Peritoneum (tissue), 1 donor: ENCODE results near the genes LY9, KLHDC9, ADAMTS4, TOMM40L and NR1I3.

- PRO-cap: no peak
These were observed 1.2 kb downstream of the SLAMF7 start for GRCh38 chr1:160740139-160740800.

DNA sequence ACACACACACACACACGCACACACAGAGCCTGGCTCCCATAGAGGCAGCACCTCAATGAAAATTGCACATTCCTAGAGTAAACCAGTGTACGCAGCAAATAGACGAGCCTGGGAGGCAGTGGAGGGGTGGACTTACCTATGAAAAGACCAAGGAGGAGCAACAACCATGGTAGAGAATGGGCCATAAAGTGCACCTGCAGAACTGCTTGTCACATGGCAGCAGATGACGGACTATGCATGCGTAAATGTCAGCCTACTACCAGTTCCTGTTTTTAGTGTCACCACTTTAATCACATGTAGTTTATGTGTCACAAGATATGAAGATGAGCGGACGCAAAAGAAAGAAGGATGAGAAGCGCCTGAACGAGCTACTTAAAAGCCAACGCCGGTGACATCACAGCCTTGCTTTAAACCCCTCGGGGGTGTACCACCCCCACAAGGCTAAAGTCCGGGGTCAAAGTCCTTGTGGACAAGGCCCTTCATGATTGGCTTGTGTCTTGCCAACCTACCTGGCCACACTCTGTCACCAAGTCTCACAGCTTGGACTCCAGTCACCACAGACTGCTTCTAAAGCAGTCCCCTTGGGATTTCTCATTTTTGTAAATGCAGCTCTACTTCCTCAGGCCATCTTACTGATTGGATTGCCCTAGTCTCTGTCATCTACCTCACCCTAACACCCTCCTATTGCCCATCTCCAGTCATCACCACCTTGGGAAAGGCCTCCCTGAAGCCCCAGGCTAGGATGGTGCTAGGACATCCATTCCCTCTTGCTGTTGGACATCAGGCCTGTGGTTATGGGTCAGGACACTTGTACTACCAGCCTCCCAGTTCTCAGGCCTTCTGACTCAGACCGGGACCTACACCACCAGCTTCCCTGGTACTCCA, 6.1 kb upstream of the LY9 start:
- PRO-cap: no peak

DNA sequence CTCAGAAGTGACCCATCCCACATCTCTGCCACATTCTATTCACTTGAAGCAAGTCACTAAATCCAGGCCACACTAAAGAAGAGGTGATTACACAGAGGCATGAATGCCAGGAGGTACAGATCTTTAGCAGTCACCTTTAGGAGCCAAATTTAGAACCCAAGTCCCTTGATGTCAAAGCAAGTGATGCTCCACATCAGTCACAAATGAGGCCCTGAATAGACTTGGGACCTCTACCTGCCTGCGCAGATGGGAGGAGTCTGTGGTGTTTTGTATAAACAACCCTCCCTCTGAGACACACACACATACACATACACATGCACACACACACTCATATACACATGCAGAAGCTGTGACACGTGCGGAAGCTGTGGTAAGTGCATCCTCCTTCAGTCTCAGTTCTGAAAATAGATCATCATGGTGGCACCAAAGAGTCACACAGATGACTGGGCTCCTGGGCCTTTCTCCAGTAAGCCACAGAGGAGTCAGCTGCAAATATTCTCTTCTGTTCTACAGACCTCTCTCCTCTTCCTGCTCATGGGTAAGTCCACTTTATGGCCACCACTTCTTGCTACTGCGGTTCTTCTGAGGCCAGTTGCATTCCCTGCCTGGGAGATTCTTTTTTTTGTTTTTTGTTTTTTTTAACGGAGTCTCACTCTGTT, at the start of gene LY9:
Gene LY9, plus strand, starts transcription at position 401 of the 659 bp plus-strand sequence.
- PRO-cap: no peak

DNA sequence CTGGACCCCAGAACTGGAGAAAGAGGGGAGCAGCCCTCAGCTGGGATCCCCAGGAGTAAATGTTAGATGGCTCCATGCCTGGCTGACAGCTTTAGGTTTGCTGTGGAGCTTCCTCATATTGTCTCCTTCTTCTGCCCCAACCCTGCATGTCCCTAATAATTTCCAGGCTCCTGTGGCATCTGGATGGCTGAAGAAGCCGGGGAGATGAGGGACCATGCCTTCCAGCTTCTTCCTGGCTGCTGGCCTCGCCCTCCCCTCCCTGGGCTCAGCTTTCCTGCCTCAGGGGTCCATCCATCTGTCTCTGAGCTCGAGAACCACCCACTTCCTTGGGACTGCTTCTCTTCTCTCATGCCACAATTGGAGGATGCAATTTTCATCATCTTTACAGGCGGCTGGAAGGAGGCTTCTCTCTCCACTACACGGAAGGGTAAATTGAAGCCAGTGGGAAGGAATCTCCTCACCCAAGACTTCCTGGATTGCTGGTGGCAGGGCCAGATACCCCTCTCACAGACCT, 705 bp downstream of the CD244 start:
- PRO-cap: no peak

GRCh38 chr1:161048451-161049545, 3.0 kb upstream of the USF1 start:
- PRO-cap: no peak

GRCh38 chr1:161086030-161086923, 3.1 kb downstream of the NECTIN4 start:
- PRO-cap: no peak

- PRO-cap: no peak
These were observed at the start of gene KLHDC9 for GRCh38 chr1:161098086-161098858. Gene KLHDC9 (plus strand): TSS chr1:161098361.

- PRO-cap: no peak
These were observed 741 bp upstream of the PPOX start for GRCh38 chr1:161165590-161165779.

DNA sequence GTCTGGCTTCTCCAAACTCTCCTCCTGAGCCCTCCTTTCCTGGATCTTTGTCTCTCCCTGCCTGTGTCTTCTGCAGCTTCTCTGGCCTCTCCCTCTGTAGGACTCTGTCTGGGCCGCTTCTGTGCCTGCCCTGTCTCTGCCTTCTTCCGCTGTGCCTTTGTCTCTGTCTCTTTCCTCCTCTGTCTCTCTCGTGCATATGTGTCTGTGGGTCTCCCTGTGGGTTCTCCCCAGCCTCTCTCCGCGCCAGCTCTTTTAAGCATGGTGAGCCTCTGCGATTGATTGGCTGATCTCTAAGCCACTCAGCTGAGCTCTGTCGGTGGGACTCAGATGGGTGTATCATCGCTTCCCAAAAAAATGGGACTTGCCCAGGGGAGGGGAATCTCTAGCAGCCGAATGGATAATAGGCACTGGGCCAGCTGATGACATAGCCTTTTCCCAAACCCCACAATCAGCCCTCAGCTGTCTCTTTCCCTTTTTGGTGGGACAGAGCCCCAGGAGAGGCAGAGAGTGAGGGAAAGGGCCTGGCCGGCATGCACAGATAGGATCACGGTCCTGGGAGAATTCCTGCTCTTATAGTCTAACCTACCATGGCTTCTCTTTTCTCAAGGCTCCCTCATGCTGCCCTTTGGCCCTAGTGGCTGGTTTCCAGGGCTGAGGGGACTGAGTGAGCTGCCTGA, at the start of gene ADAMTS4:
Gene ADAMTS4, minus strand, starts transcription at position 228 of the 677 bp plus-strand sequence.
- PRO-cap: bidirectional peak, plus-strand start at position 503 of the sequence, minus-strand start at position 226 of the sequence

GRCh38 chr1:161201037-161201200, 1.2 kb upstream of the NDUFS2 start:
- PRO-cap: no peak

DNA sequence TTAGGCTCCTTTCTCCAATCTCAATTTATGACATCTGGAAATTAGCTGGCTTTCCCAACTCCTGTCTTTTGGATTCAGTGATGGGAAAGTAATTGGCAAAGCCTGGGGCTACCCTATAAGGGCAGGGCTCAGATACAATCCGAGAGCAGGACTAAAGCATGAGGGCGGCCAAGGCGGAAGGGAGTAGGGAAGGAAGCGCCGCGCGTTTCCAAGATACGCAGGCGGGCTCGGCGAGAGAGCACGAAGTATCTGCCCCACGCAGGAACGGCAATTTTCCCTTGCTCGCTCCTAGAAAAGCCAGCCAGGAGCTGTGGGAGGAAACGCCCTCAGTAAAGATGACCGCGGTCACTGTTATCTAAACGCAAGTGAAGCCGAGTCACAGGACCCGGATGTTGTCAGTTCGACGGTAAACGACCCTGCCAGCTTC, 299 bp upstream of the NDUFS2 start:
- PRO-cap: no peak

GRCh38 chr1:161225828-161226826, at the start of gene TOMM40L:
Gene TOMM40L (plus strand): TSS chr1:161226060.
- PRO-cap: no peak

- PRO-cap: no peak
These were observed at the start of gene NR1I3 for GRCh38 chr1:161237963-161238462. Gene NR1I3 (minus strand): TSS chr1:161238203.

GRCh38 chr1:161307309-161307924, 2.4 kb downstream of the MPZ start:
- PRO-cap: no peak

DNA sequence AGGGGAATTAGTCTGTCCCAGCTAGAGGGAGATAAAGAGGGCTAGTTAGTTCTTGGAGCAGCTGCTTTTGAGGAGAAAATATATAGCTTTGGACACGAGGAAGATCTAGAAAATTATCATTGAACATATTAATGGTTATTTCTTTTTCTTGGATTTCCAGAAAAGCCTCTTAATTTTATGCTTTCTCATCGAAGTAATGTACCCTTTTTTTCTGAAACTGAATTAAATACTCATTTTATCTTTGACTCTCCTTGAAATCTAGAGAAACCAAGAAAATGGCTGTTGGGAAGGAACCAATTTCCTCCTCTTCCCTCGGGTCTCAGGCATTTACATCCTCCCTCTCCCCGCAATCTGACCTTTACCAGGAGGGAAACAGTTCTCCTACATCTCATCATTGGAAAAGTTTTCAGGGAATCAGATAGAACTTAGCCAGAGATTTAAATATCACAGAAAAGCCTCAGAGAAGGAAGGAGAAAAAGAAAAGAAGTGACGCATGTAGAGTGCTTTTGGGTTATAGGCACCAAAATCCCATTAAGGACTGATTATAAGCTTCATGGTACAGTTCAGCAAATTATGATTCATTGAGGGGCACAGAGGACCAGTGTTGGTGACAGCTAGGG, 4.6 kb downstream of the CFAP126 start:
- PRO-cap: no peak

GRCh38 chr1:161400253-161400557, 32.5 kb upstream of the CFAP126 start:
- PRO-cap: no peak

DNA sequence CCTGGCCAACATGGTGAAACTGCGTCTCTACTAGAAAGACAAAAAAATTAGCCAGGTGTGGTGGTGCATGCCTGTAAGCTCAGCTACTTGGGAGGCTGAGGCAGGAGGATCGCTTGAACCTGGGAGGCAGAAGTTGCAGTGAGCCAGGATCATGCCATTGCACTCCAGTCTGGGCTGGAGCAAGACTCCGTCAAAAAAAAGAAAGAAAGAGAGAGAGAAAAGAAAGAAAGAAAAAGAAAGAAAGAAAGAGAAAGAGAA, 62.9 kb upstream of the CFAP126 start:
- PRO-cap: no peak

DNA sequence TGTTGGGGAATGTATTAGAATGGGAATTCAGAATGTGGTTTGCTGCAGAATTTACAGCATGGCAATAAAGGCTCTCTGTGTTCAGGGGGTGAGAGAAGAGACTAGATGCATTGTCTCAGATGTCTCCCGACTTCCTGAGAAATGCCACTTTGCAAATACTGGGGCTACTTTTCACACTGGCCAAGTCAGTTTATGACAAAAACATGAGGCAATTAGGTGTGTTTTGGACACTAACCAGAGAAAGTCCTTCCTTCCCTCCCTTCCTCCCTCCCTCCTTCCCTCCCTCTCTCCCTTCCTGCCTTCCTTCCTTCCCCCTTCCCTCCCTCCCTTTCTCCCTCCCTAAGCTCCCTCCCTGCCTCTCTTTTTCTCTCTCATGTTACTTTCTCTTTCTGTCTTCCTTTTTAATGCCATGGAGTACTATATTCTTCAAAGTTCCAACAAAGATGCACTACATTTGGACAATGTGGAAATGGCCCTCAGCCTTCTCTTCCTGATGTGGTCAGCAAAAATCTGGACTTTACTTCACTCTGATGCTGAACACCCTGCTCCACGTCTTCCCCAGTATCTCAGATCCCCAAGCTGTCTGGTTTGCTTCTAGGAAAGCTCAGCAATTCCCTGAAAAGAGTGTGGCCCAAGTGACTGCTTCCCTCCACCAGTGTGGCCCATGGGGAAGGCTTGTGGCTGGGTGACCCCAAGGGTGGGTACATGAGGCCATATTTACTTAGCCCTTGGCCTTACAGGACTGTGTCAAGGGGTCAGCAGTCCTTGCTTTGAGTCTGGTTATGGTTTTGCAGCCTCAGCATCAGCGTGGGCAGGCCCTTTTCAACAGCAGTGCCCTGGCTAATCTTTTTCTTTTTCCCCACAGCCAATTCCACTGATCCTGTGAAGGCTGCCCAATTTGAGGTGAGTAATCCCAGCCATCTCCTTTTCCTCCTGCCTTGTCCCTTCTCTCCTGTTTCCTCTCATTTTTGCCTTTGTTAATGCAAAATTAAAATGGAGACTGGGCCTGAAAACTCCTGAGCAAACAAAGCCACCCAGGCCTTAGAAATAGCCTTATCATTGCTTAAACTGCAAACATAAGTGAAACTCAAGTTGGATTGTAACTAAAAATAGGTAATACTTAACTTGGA, 8.1 kb downstream of the FCGR2A start:
- PRO-cap: no peak

- PRO-cap: no peak
These were observed 795 bp upstream of the FCGR3A start for GRCh38 chr1:161550384-161550842.

DNA sequence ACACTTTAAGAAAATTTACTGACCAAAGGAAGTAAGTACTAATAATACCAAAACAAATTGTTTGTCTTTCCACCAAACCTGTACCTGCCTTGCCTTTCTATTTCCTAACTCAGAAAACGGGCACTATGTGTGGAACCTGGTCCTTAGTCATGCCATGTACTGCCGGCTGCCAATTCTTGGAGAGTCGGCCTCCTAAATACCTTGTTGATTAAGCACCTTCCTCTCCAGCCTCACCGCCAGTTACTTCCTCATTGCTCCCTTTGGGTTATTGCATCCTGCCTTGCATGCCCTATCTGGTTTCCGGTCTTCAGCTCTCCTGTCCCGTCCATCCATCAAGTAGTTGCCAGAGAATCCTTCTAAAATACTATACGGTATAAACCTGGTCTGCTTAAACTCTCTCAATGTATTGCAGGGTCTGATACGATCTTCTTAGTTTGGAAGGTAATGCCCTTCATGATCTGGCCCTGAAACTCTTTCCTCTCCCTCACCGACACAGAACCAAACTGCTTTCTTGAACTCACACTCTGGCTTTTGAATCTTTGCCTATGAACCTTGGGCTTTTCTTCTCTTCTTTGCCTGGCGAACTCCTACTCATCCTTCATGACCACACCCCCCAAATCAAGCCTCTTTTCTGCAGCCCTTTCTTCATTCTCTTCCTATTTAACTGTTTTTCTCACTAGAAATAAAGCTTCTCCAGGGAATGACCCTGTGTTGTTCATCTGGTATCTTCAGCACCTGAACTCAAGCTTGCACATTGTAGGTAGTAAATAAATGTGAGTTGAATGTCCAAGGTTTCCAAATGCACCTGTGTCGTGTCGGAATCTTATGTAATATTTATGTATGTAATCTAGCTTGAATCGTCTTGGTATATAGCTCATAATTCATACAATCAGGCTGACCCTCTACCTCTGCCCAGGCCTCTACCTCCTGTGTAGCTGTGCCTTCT, 8.7 kb downstream of the FCGR3B start:
- PRO-cap: no peak